ENCODE measurements around a stretch of chr7.

- RRBS, result no CpG with 5 or more reads among the region's 13 CpGs
These were observed 1.3 kb upstream of the EFCAB10 start for GRCh38 chr7:105582636-105582976.

- RRBS, result no CpG with 5 or more reads among the region's 28 CpGs
These were observed 57.7 kb upstream of the EFCAB10 start for GRCh38 chr7:105638816-105639663.

DNA sequence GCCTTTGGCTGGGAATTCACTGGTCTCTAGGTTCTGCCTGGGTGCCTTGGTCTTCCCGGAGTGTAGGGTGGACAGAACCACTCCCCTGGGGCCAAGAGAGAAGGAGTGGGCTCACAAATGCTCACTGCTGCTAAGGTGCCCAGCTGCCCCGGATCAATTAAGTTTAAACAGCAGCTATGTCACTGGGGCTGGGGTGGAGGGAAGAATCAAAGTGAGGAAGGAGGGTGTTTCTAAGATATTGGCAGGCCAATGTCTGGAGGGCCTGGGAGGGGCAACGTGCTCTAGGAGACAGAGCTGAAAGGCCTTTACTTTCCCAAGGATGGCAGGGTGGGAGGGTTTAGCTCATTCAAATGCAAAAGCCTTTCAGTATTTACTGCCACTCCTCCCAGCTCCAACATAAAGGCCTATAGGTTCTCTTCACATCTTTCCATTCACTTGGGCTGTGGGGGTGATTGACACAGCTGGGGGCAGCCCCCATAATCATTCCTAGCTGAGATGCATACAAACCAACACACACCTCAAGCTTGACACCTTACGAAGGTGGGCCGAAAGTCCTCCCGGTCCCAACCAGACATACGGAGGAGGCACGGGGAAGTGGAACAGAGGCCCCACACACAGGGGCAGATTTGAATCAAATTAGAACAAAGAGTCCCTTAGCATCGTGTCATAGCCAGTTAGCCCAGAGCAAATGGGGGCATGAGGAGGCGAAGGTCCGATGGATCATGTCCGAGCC, 107.9 kb upstream of the EFCAB10 start:
- RRBS, result 91% methylated on average over 2 of the region's 12 CpGs

DNA sequence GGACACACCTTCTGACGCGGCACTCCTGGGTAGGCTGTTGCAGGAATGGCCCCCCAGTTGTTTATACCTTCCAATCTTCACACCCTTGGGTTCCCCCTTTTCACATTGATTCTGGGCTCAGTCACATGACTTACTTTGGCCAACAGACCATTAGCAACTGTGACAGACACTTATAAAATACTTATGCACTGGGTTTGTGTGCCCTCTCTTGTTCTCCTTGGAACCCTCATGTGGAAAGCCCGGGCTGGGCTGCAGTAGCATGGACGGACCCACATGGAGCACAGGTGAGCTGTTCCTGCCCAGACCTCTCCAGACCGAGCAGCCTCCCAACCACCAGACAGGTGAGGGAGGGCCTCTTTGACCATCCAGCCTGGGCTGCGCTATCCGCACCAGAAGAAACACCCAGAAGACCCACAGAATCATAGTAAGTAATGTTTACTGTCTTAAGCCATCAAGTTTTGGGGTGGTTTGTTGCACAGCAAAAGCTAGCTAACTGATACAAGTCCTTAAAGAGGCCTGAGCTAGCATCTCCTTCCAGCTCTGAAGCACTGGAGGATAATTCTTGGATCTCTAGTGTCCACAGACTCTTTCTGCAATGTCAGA, 68.8 kb downstream of the ATXN7L1 start:
- RRBS, result no CpG with 5 or more reads among the region's 7 CpGs

- RRBS, result no CpG with 5 or more reads among the region's 8 CpGs
These were observed 13.1 kb downstream of the CDHR3 start for GRCh38 chr7:105975952-105976679.

- RRBS, result no CpG with 5 or more reads among the region's 10 CpGs
These were observed 59.3 kb downstream of the CDHR3 start for GRCh38 chr7:106022095-106023018.

- RRBS, result no CpG with 5 or more reads among the region's 8 CpGs
These were observed 31.8 kb downstream of the SYPL1 start for GRCh38 chr7:106080128-106080904.

- RRBS, result 2% methylated on average over 17 of the region's 33 CpGs
These were observed 656 bp upstream of the NAMPT start for GRCh38 chr7:106285341-106285937.

- RRBS, result no CpG with 5 or more reads among the region's 6 CpGs
These were observed 136.7 kb upstream of the NAMPT start for GRCh38 chr7:106421294-106422007.

DNA sequence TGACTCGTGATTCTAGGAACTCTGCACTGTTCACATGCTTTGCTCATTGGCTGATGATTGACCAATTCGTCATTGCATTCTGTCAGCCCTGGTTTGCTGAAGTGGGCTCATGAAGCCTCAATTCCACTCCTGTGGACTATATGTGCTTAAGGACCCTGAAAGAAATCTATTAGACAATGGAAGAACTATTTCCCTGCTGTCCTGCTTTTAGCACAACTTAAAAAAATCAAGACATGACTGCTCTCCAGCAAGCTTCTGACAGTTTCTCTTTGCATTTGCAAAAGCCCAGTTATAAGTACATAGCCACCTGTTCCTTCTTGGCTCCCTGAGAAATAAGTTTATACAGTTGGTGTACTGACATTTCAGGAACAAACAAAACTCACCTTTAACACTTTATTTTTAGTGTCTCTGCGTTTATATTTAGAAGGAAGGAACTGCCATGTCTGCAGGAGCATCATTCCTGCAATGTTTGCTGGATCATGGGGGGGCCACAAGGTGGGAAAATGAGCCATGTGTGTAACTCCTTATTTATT, 146.0 kb upstream of the NAMPT start:
- RRBS, result no CpG with 5 or more reads among the region's 3 CpGs

- RRBS, result no CpG with 5 or more reads among the region's 11 CpGs
These were observed 175.9 kb upstream of the NAMPT start for GRCh38 chr7:106460436-106461395.

DNA sequence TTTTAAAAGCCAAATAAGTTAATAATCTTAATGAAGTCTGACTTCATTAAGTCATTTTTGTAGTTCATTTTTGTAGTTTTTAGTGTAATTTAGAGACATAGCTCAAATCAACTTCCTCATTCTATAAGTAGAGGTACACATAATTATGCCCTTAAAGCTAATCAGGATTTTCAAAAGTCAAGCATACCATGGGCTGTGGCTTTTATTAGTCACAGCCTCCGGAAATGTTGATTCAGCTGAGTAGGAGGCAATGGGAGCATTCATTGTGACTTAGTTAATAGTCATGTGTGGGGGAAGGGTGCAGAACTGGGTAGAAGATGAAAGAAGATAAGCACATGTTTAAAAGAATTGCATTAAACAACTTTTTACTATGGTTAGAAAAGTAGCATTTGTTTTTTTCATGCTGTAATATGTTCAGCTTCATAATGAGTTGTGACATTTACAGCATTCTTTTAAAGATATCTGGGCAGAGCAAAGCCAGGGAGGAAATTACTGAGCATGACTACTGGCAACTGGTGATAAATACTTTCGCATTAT, 57.3 kb upstream of the CCDC71L start:
- RRBS, result no CpG with 5 or more reads among the region's 2 CpGs

DNA sequence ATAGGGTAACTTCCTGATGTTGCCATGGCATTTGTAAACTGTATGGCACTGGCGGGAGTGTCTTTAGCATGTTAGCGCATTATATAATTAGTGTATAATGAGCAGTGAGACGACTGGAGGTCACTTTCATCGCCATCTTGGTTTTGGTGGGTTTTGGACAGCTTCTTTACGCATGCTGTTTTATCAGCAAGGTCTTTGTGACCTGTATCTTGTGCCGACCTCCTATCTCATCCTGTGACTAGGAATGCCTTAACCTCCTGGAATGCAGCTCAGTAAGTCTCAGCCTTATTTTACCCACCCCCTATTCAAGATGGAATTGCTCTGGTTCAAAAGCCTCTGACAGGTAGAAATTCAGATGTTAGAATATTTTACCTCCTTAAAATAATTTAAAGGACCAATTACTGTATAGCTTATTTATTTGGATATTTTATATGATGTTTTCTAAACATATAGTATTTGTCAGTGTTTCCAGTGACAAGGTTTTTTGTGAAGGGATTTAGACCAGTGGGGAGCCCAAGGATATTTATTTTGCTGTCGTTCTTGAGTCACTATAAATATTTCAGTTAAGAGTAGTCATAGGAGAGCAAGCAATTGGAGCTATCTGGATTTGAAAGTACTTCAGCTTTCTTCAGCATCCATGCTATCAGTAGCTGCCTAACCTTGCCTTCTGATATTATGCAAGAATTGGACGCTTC, 90.0 kb upstream of the PIK3CG start:
- RRBS, result no CpG with 5 or more reads among the region's 8 CpGs

- RRBS, result no CpG with 5 or more reads among the region's 5 CpGs
These were observed 89.2 kb upstream of the PIK3CG start for GRCh38 chr7:106775737-106776452.

- RRBS, result no CpG with 5 or more reads among the region's 5 CpGs
These were observed 85.2 kb upstream of the PIK3CG start for GRCh38 chr7:106779831-106780373.

- RRBS, result 25% methylated on average over 2 of the region's 8 CpGs
These were observed 6.1 kb upstream of the PIK3CG start for GRCh38 chr7:106858850-106859609.

GRCh38 chr7:106870718-106871370, 5.8 kb downstream of the PIK3CG start:
- RRBS, result no CpG with 5 or more reads among the region's 2 CpGs

- RRBS, result no CpG with 5 or more reads among the region's 7 CpGs
These were observed 66.1 kb upstream of the PRKAR2B start for GRCh38 chr7:106978321-106978942.

GRCh38 chr7:107064295-107064764, 19.8 kb downstream of the PRKAR2B start:
- RRBS, result no CpG with 5 or more reads among the region's 7 CpGs

Data from HGPS cell (cell line).